Pulmonary artery (tissue), 1 donor: ENCODE measurements around a stretch of chr2.

- PRO-cap, result no peak
These were observed 102.1 kb downstream of the USP40 start for GRCh38 chr2:233464341-233465030.

GRCh38 chr2:233474719-233475113 is 91.9 kb downstream of the USP40 start:
- PRO-cap, result no peak

- PRO-cap, result no peak
These were observed 86.2 kb downstream of the USP40 start for GRCh38 chr2:233480308-233480787.

- PRO-cap, result no peak
These were observed 77.0 kb downstream of the USP40 start for GRCh38 chr2:233489340-233490185.

GRCh38 chr2:233693031-233693492 is 372 bp downstream of the UGT1A6 start:
- PRO-cap, result no peak

DNA sequence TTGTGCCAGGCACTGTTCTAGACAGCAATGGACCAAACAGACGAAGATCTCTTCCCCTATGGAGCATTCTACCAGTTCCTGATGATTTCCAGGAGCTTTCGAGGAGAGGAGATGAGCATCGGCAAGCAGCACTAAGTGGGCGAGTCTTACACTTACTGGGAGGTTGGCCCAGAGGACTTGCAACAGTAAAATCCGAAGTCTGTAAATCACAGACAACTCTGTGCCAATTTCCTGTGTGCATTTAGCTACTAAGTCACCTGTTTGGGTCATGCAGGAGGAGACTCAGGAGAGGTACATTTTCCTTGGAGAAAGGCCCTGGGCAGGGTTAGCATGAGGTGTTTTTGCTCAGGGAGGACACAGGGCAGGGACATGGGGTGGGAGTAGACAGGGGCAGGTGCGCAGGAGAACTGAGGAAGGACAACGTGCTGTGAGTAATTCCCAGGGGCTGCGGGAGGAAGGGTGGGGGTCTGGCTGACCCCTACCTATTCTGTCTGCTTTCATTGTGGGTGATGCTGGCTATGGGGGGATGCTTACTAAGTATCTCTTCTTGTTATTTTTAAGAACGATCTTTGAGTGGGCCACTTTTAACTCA is 59.0 kb downstream of the TRPM8 start:
- PRO-cap, result no peak

- PRO-cap, result no peak
These were observed 60.0 kb upstream of the SPP2 start for GRCh38 chr2:233990460-233991029.

GRCh38 chr2:234001232-234001635 is 49.3 kb upstream of the SPP2 start:
- PRO-cap, result no peak

DNA sequence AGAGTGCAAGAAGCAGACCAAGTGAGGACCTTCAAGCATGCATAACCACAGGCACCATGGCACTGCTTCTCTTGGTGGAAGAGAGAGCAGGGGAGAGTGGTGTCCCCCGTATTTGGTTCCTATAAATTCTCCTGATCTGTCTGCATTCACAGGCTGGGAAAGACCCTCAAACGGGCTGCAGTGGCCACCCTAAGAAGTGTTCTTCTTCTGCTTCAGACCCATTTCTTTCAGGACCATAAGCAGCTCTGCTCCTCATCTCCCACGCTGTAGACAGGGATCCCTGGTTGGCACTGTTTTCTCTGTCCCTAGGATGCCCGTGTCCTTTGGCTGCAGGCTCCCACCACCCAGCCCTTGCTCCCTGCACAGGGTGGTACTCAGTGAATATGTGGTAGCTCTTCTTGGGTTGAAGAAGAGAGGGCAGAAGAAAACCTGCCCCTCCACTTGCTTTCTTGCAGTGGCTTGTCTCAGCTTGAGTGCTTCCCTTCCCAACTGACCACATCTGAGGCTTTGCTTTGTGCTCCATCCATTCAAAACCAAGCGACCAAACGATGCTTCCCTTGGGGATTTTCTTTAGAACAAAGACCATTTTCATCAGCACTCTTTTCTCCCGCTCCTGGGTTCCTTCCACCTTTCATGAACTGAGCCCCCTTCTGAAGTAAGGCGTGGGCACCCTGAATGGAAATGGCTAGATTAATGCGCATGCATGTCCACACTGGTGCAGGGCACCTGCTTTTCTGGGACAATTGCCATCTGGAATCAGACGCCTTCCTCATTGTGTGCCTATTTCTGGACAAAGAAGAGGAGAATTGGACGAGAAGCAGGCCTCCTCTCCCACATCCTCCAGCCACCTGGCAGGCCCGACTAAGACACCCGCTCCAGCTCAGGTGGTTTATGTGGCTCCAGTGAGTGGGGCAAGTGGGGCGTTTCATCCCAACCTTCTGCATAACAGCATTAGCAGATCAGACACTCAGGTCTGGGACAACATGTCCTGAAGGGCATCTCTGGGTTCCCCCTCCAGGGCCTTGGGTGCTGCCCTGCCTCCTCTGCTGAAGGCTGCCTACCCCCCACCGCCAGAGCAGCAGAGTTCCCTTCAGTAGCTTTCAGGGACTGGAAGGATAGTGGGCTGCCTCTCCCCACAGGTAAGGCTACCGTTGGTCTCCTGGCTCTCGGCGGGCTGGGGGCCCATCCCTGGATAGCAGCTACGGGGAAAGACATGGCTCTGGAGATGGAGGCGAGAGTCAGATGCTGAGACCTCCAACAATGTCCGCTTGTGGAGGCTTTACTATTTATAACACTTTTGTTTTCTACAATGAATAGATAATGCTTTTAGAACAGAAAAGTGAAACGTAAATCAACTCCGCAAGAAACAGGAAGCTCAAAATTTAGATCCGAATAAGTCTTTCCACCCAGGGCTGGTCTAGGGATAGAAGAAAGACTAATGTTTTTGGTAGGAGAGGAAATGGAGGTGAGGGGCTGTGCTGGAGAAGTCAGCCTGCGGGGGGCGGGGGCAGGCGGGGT is 58.9 kb downstream of the ARL4C start:
- PRO-cap, result unidirectional peak, plus-strand start at position 793 of the sequence

- PRO-cap, result no peak
These were observed 42.4 kb downstream of the ARL4C start for GRCh38 chr2:234454298-234454999.

DNA sequence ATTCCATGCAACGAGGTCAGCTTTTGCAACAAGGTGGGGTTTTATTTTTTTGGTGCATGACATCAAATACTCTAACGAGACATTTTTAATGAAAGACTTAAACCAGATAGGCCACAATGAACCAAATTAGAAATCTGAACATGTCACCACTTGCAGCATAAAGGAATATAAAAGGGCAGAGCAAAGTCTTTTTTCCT is 2.4 kb downstream of the ARL4C start:
- PRO-cap, result no peak

DNA sequence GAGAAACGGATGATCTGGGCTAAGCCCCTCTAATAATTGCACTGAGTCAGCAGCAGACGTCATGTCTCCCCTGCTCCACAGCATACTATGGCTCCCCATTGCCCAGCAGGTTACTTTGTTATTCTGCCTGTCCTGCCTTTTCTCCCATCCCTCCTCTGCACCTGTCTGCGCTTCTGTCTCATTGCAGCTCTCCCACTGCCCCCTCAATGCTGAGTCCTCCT is 39.4 kb upstream of the ARL4C start:
- PRO-cap, result no peak

DNA sequence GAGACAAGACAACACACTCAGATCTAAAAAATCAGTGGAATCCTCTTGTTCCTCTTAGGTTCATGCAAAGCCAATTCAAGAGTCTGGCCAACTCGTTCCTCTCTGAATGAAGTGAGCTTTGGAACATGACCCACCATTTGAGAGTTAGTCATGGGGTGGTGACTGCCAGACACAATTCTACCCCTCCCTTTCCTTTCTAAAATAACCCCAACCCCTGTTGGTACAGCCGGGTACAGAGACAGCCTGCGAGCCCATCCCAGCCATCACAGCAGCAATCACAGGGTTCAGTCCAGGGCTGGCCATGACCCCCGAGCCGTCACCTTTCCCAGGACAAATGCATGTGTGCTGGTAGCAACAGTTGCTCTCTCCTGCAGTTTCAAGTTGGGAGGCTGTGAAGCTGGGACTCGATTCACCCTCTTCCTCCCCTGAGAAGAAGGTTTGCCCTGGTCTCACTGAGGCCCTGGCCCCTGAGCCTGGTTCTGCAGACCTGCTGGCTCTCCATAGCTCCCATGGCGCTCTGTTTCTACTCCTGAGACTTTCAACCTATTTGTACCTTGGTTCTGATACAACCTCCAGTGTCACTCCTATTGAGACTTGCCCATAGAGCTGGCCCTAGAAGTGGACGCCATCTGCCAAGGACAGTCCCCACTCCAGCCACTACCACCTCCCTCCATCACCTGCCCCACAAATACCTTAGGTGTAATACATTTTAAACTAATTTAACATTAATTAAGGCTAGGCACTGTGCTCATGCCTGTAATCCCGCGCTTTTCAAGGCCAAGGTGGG is 182.9 kb upstream of the SH3BP4 start:
- PRO-cap, result no peak

GRCh38 chr2:234955104-234955784 is 3.4 kb downstream of the SH3BP4 start:
- PRO-cap, result no peak

DNA sequence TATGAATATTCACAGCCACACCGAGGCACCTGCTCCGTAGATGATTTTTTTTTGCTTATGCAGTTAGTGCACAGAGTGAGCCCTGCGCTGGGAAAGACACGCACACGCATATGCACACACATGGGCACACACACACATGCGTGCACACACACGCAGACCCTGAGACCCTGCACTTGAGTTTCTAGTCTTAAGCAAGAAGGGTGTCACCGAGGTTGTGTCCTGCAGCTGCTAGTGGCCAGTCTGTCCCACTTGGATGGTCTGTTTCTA is 25.8 kb downstream of the SH3BP4 start:
- PRO-cap, result no peak

- PRO-cap, result no peak
These were observed 101.9 kb downstream of the SH3BP4 start for GRCh38 chr2:235053608-235054313.

- PRO-cap, result no peak
These were observed 61.0 kb upstream of the AGAP1 start for GRCh38 chr2:235432588-235433579.

- PRO-cap, result no peak
These were observed 44.5 kb upstream of the AGAP1 start for GRCh38 chr2:235449308-235449710.

- PRO-cap, result no peak
These were observed 41.7 kb downstream of the AGAP1 start for GRCh38 chr2:235535530-235536033.

GRCh38 chr2:235541810-235542383 is 48.1 kb downstream of the AGAP1 start:
- PRO-cap, result no peak